ENCODE results near the genes DNAJA2 and NETO2.

GRCh38 chr16:31033686-31034124 lies 347 bp downstream of the STX4 start:
- PRO-cap = no peak
- RAMPAGE, long total RNA, 3 experiments = start-site peak on the plus strand in 1 of 3 experiments, at chr16:31033760-31033777 at its widest, 49 reads per replicate

DNA sequence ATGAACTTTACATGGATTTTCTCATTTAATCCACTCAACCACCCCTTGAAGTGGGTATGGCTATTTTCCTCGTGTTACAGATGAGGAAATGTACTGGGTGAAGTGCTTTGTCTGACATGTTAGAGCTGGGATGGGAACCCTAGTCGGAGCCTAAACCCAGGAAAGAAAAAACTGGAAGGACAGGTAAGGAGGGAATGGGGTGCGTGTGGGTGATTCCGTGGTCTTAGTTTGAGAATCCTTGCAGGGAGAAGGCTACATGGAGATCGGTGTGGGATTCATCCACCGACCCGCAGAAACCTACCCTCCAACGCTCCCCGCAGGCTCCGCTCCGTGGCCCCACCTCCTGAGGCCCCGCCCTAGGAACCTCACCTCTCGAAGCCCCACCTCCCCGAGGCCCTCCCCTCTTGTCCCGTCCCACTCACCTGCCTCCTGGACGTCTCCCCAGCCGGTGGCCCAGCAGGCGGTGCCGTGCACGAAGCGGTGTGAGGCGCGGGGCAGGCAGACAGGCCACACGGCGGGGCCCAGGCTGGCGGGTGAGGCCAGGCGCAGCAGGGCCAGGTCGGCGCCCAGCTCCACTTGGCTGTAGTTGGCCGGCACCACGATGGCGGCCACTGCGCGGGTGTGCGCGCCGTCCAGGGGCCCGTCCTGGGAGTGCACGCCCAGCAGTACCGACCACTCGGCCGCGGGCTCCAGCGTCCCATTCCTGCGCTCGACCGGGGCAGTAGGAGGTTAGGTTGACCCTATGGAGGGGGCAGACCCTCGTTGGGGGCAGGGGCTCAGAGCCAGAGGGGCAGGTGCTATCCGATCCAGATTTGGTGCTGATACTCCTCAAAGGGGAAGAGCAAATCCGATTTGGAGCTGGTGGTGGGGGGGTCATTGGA lies 1.7 kb downstream of the PRSS36 start:
- PRO-cap = no peak
- RAMPAGE, long total RNA, 3 experiments = no peak in any of the 3 experiments

DNA sequence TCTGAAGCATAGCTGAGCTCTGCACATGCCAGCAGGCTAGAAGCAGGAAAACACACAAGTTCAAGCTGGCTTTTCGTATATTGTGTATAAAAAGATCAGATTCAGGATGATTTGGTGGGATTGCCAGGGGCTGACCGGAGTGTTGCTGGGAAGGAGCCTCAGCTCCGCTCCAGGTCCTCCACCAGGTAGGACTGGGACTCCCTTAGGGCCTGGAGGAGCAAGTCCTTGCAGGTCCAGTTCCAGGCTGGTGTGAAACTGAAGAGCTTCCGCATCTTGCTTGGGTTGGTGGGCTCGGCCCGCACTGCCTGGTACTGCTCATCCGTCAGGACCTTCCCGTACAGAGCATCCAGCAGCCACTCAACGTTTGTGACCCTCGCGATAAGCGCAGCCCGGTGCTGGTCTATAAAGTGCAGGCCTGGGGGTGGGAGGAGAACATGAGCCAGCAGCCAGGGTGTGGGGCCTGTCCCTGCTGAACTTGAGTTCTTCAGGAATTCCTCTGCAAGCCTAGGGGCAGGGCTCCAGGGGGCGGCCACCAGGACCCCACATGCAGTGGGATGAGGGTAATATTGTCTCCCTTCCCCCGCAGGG lies 1.0 kb downstream of the PYCARD start:
- PRO-cap = no peak
- RAMPAGE, long total RNA, 3 experiments = no peak in any of the 3 experiments

DNA sequence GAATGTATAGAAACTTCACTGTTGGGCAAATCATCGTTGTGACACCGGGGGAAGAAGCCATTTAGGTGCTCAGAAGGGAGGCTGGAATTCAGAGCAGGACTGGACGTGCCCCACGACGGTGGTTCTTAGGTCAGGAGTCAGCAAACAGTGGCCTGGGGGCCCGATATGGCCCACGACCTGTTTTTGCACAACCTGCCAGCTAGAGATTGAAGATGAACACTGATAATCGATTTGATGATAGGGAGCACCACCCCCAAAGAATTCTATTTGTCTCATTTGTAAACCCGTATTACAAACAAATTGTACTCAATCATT lies 807 bp downstream of the ITGAM start:
- PRO-cap = no peak
- RAMPAGE, long total RNA, 3 experiments = no peak in any of the 3 experiments

DNA sequence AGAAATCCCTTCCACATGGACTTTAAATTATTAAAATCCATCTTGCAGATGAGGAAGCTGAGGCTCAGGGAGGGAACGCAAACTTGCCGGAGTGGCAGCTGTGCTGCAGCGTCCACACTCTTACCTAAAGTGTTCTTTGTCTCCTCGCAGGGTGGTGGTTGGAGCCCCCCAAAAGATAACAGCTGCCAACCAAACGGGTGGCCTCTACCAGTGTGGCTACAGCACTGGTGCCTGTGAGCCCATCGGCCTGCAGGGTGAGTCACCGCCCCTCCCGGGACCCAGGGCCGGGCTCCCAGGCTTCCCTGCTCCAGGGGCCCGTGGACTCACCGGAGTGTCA lies 1.5 kb downstream of the ITGAX start:
- PRO-cap = no peak
- RAMPAGE, long total RNA, 3 experiments = no peak in any of the 3 experiments

GRCh38 chr16:31356812-31357847 lies 2.2 kb downstream of the ITGAX start:
- PRO-cap = no peak
- RAMPAGE, long total RNA, 3 experiments = start-site peak on the plus strand in 2 of 3 experiments, at chr16:31356625-31357693 at its widest, 10 to 17 reads per replicate

DNA sequence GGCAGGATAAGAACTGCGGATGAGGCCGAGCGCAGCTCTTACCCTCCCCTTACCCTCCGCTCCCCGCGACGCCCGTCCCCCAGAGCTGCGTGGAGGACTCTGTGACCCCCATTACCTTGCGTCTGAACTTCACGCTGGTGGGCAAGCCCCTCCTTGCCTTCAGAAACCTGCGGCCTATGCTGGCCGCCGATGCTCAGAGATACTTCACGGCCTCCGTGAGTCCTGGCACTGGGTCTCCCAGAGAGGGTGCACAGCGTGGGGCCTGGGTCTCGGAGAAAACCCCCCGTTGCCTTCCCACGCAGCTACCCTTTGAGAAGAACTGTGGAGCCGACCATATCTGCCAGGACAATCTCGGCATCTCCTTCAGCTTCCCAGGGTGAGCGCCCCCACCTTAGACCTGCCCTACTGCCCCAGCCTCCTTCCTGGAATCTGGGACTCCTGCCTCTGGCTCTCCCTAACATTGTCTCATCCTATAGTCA lies 17.4 kb downstream of the ITGAX start:
- PRO-cap = no peak
- RAMPAGE, long total RNA, 3 experiments = no peak in any of the 3 experiments

DNA sequence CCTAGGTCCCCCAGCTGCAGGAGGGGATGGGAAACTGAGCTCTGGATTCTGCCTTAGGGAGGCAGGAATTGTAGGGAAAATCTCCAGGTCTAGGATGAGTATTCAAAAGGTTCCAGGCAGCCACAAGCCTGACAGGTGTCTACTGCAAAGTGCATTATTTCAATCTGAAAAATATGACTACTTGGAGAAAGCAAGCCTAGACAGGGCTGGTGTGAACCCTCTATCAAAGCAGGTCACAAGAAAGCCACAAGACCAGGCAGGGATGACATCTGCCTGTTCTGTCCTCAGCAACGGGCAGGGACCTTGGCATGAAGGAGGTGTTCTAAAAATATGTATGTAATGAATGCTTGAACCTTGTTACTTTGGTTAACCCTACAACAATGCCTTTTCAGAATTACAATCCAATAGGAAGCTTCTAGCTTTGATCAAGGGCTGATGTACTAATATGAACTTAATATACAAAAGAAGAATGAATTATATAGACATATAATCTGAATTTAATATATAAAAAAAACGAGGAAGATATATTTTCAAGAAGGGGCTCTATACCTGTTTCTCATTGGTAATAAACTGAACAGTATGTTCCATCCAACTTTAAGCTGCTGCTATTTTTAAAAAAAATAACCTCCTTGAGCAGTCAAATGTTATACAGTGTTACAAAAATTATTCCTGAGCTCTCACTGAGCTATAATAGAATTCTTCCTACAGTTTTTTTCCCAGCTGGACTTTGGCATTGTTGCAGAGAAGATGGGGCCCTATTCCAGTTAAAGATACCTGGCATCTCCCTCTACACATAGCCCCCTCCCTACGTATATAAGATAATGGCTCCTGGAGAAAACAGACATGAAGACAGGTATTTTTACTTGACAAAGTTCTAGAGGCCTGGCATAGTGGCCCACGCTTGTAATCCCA lies 1.4 kb upstream of the COX6A2 start:
- PRO-cap = no peak
- RAMPAGE, long total RNA, 3 experiments = no peak in any of the 3 experiments

DNA sequence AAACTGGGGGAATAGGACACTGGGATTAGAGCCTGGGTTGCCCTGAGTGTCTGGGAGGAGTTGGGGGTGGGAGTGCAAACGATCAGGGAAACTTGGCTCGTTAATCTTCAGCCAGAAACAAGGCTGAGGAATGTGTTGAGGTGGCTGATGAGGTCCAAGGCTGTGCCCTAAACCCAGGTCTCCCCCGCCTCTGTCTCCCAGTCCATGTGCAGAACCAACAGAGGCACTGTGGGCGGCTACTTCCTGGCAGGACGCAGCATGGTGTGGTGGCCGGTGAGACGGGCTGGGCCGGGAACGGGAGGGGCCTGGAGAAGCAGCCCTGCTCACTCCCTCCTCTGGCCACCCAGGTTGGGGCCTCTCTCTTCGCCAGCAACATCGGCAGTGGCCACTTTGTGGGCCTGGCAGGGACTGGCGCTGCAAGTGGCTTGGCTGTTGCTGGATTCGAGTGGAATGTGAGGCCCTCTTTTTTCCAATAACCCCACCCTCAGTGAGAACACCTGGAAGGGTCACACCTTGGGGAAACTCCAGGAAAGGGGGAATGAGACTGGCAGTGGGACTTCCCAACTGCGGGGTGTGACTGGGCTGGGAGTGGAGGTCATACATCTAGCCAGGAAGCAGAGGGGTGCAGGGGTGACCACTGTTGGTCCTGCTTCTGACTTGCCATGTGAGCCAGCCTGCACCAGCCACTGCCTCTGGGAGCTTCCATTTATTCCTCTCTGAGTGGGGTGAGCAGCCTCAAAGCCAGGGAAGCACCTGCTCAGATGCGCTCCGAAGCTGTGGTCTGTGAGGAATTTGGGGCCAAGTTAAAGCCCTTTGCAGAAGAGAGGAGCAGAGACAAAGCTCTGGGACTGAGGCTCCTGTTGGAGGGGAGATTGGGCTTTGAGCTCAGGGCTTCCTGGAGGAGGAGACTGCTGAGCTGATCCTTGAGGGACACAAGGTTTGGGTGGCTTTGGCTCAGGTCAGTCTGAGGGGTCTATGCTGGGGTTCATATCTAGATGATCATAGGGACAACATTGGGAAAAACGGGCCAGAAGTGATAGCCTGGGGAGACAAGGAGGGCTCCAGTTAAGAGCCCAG lies 1.9 kb downstream of the SLC5A2 start:
- PRO-cap = no peak
- RAMPAGE, long total RNA, 3 experiments = no peak in any of the 3 experiments

DNA sequence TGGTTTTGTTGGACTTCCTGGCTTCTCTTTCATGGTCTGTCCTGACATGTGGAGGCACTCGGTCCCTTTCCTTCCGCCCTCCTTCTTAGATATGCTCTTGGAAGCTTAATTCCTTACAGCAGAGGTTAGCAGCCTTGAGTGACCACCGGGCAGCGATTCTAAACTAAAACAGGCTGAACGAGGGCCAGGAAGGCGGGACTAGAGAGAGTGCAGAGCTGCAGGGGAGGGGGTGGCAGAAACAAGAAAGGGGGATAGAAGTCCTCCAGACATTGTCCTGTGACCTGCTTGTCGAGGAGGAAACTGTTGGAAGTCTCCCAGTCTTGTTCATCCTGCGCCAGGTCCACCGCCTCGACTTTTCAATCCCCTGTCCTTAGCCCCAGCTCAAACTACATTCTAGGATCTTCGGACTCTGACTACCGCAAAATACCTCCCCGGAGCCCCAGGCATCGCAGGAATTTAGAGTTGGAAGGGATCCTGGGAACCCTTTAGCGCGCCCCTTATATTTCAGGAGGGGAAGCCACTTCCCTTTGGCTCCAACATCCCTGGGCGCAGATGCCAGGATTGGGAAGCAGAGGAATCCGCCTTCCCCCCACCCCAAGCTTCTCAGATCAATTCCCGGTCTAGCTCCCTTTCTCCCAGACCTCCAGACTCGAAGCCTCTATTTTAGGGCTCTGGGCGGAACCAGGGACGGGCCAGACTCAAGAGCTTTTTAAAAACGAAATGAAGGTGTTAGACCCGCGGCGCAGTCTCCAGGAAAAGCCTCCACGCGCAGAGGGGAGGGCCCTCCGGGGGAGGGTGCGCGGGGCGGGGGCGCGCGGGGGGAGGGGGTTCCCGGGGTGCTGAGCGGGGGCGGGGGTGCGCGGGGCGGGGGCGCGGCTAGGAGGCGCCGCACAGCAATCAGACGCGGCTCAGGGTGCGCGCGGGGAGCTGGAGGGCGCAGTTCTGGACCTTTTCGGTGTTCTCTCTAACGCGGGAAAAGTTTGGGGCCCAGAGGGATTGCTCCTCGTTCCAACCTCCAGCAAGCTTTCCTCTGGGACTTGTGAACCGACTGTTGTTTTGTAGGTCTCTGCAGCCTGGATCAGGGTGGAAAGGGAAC lies 1.4 kb downstream of the AHSP start:
- PRO-cap = no peak
- RAMPAGE, long total RNA, 3 experiments = no peak in any of the 3 experiments

DNA sequence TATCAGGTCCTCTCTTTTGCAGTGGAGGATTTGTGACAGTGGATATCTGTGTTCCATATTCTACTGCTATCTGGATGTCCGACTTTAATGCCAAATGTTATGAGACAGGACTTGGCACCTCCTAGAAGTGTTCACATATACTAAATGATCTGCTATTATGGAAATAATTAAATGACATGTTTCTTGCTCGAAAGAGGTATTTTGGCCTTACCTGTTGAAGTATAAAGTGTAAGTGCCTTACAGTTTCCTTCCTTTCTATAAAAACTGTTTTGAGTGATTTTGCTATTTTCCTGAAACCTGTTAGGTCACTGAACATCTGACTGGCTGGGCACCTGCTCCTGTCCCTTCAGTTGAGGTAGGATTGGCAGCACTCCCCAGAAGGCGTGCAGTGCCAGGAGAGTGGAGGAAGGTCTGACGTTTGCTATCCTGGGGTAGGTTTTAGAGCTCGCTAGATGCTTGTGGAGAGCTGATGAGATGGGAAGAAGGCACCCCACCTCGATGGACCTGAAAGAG lies 1.1 kb downstream of the KRBOX5 start:
- PRO-cap = no peak
- RAMPAGE, long total RNA, 3 experiments = no peak in any of the 3 experiments

GRCh38 chr16:31880334-31881117 lies 6.9 kb downstream of the ZNF267 start:
- PRO-cap = no peak
- RAMPAGE, long total RNA, 3 experiments = no peak in any of the 3 experiments

DNA sequence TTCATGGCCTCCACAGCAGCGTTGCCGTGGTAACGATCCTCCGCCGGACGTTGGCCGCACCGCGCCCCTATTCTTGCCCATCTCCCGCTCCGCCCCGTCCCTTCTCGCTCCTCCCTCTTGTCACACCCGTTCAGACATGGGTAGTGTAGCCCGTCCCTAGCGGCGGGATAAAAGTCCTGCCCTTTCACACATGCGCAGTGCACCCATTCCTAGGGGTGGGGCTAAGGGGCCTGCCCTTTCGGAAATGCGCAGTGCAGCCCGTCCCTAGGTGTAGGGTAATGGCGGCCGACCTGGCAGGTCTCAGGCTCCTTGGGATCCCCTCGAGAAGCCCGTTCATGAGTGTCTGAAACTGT lies 849 bp downstream of the TP53TG3D start:
- PRO-cap = no peak
- RAMPAGE, long total RNA, 3 experiments = no peak in any of the 3 experiments

DNA sequence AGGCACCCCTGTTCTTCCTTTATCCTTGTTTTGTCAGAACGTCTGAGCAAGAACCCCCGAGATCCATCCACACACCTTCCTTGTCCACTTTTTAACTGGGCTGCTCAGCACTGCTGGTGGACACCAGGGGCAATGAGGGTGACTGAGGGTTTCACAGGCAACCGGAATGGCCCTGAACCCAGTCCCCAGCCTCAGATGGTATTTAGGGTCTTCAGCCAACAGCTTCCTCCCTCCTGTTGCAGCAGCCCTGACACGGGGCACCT lies 1692.1 kb downstream of the TP53TG3F start:
- PRO-cap = unidirectional peak, plus-strand start at position 181 of the sequence
- RAMPAGE, long total RNA, 3 experiments = no peak in any of the 3 experiments

DNA sequence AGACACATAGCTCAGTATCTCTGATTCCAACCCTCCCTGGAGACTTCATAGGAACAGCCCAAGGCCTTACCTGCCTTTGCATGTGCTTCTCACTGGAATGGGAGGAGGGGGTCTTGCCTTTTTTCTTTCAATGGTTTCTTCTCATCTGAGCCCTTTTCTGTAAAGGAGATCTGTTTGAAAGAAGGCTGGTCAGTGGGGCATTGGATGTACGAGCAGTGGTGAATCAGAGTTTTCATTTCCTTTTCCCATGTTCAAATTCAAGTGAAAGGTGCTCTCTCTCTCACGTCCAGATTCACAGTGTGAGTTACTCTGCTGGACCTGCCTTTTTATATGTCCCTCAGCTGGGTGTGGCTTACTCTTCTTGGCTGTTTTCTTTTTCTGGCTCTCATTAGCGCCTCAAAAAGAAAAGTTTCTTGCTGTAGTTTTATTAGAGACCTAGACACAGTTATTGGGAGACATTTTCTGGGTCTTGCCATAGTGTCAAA lies 1877.3 kb downstream of the TP53TG3F start:
- PRO-cap = no peak
- RAMPAGE, long total RNA, 3 experiments = no peak in any of the 3 experiments

DNA sequence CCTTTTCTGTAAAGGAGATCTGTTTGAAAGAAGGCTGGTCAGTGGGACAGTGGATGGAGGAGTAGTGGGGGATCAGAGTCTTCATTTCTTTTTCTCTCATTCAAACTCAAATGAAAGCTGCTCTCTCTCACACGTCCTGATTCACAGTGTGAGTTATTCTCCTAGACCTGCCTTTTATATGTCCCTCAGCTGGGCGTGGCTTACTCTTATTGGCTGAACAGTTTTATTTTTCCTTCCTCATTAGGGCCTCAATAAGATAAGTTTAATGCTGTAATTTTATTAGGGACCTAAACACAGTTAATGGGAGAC lies 1925.5 kb downstream of the TP53TG3F start:
- PRO-cap = no peak
- RAMPAGE, long total RNA, 3 experiments = no peak in any of the 3 experiments

GRCh38 chr16:46658913-46659344 lies 30.0 kb downstream of the VPS35 start:
- PRO-cap = no peak
- RAMPAGE, long total RNA, 3 experiments = no peak in any of the 3 experiments

GRCh38 chr16:46973525-46974158 lies at the start of gene DNAJA2:
TSS of gene DNAJA2 (minus strand) at chr16:46973674.
- PRO-cap = bidirectional peak, plus-strand start at chr16:46973820, minus-strand start at chr16:46973649
- RAMPAGE, long total RNA, 3 experiments = start-site peak on the plus strand in 2 of 3 experiments, at chr16:46973740-46973775 at its widest, 11 to 22 reads per replicate; start-site peak on the minus strand in 3 of 3 experiments, at chr16:46973640-46973686 at its widest, 257 to 595 reads per replicate

GRCh38 chr16:47141581-47142200 lies 2.1 kb downstream of the NETO2 start:
- PRO-cap = no peak
- RAMPAGE, long total RNA, 3 experiments = no peak in any of the 3 experiments

DNA sequence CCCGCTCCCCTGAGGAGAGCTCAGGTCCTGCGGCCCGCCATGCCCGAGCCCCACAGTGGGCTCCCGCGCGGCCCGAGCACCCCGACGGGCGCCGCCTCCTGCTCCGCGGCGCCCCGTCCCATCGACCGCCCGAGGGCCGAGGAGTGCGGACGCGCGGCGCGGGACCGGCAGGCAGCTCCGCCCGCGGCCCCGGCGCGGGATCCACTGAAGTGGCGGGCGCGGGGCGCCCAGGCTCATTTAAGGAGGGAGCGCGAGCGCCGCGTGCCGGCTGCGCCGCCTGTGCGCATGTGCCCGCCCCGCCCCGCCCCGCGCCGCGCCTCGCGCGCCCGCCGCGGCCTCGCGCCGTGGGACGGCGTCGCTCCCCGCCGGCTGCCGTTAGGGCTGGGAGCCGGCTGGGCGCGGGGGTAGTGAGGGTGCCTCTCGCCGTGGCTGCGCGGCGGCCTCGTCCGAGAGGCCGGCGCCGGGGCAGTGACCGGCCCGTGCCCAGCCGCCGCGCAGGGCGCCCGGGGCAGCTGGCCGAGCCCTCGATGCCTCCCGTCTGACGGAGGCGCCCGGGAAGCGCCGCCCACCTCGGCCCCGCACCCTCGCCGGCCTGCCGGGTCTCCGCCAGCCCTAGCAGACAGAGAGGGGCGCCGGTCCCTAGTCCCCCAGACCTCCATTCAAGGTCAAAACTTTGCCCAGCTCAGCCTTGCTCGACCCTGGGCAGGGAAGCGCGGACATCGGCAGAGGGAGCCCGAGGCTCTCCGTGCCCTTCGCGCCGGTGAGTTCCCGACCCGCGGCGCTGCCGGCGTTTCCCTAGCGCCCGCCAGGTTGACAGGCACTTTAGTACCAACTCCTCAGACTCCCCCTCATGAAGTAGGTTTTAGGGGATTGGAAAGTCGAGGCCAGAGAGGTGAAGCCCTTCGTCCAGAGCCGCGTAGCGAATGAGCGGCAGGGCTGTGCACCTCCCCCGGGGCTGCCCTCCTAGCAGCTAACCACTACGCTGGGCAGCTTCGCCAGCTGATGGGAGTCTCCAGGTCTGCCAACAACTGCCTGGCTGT lies at the start of gene NETO2:
NETO2 (minus strand) TSS at position 211 of the 1,040 bp plus-strand sequence.
- PRO-cap = unidirectional peak, minus-strand start at position 206 of the sequence
- RAMPAGE, long total RNA, 3 experiments = no peak in any of the 3 experiments

Measured in tibial nerve (tissue), 3 donors.